SK-N-SH (cell line): ENCODE measurements around a stretch of chr7.

DNA sequence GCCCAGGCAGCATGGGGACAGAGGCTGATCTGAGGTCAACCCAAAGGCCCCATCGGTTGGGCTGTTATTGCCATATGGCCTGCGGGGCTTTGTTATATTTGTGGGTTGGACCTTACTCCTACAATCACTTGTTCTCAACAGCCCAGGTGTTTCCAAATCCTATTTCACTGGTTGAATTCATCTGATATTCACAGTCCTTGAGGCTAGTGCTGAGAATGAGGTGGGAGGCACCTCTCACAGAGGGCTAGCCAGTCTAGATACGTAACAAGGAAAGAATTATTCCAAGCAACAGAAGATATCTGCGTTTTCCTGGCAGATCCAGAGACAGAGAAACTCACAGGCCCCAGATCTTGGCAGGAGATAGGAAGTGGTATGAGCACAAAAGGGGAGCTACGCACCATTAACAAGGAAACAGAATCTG, 117.3 kb downstream of the HIPK2 start:
- RRBS = no CpG with 5 or more reads among the region's 5 CpGs
CAGE:
- cytosol, long polyA plus RNA = no peak
- long polyA plus RNA = no peak
- nucleus, long polyA plus RNA = no peak

GRCh38 chr7:139679974-139680610, 97.7 kb downstream of the HIPK2 start:
- RRBS = no CpG with 5 or more reads among the region's 13 CpGs
CAGE:
- cytosol, long polyA plus RNA = no peak
- long polyA plus RNA = no peak
- nucleus, long polyA plus RNA = no peak

GRCh38 chr7:139744618-139745415, 33.0 kb downstream of the HIPK2 start:
- RRBS = 100% methylated on average over 1 of the region's 20 CpGs
CAGE:
- cytosol, long polyA plus RNA = no peak
- long polyA plus RNA = no peak
- nucleus, long polyA plus RNA = no peak

DNA sequence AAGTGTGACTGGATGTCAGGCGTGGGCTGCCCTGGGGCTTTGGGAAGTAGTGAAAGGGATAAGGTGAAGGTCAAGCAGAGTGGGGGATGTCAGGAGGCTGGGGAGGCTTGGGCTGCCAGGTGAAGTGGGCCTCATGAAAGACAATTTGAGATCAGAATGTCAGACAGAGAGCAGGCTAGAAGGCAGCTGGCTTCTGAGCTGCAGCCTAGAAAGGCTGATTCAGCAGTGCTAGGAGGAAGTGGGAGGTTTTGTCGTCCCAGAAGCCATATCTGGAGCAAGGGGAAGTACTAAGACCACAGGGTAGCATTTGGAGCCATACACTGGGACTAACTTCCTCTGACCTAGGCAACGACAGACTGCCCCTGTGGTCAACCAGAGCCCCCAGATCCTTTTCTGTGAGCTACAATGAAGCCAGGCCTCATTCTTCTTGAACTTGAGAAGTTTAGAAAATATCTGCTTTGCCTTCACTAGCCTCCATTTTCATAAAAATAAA, 26.4 kb downstream of the TBXAS1 start:
- RRBS = no CpG with 5 or more reads among the region's 3 CpGs
CAGE:
- cytosol, long polyA plus RNA = no peak
- long polyA plus RNA = no peak
- nucleus, long polyA plus RNA = no peak

GRCh38 chr7:140025938-140026855, 36.6 kb downstream of the PARP12 start:
- RRBS = no CpG with 5 or more reads among the region's 14 CpGs
CAGE:
- cytosol, long polyA plus RNA = no peak
- long polyA plus RNA = no peak
- nucleus, long polyA plus RNA = no peak

DNA sequence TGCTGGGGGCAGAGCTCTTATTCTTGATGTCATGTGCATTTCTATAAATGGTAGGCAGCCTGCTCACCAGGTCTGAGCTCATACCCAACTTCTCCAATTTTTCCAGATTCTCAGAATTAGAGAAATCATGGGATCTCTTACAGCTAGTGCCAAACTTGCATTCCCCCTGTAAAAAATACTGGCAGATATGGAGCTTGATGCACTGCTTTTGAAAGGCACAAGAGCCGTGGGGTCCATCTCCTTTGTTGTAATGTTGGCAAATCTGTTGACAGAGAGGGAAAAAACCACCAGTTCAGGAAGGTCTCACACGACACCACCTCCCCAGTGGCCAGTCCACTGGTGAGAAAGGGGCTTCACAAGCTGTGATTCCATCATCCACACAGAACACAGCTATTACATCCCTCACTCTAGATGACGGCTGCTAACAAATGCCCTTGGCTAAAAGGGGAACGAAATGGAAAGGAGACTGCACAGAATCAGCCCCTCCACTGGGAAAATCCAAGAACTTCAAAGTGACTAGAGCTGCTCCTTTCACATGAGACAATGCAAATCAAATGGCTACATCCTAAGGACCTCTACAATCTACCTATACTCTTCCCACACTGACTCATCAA, 5.8 kb downstream of the PARP12 start:
- RRBS = no CpG with 5 or more reads among the region's 4 CpGs
CAGE:
- cytosol, long polyA plus RNA = no peak
- long polyA plus RNA = no peak
- nucleus, long polyA plus RNA = no peak

DNA sequence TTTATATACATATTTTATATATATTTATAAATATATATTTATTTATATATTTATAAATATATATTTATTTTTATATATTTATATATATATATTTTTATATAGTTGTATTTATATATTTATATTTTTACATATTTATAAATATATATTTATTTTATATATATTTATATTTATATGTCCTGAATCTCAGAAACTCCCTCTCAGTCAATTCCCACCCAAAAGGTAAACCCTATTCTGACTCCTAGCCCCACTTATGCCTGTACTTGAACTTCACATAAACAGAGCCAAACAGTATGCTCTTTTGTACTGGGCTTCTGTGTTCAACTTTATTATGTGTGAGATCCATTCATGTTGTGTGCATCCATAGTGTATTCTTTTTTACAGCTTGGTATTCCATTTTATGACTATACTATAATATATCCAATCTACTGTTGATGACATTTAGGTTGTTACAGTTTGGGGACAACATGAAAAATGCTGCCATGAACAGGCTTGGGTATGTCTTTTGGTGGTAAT, 5.2 kb downstream of the KDM7A start:
CAGE:
- cytosol, long polyA plus RNA = no peak
- long polyA plus RNA = no peak
- nucleus, long polyA plus RNA = no peak

DNA sequence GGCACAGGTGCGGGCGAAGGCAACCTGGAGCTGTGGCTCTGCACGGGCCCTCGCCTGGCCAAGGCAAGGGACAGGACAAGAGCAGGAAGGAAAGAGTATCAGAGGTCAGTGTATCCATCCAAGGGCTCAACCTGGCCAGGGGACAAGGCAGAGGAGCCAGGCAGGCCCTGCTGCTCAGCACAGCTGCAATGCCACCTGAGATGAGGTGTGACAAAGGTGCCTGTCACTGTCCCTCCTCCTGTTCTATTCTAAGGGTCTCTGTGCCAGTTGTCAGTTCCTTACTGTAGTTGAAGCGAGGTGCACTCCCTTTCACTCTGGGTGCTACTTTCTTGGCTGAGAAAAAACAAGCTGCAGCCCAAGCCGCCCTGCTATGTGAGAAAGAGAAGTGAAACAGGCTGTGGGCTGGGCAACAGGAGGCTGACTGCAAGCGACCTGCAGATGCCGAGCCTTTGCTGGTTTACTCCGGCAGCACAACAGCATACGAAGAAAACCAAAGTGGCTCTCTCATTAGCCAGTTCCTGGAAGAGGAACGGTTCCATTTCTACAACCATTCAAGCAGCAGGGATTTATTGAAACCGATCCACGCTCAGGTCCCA, 33.3 kb upstream of the KDM7A start:
- RRBS = no CpG with 5 or more reads among the region's 13 CpGs
CAGE:
- cytosol, long polyA plus RNA = no peak
- long polyA plus RNA = no peak
- nucleus, long polyA plus RNA = no peak

GRCh38 chr7:140247398-140247966, 70.7 kb upstream of the KDM7A start:
- RRBS = no CpG with 5 or more reads among the region's 6 CpGs
CAGE:
- cytosol, long polyA plus RNA = no peak
- long polyA plus RNA = no peak
- nucleus, long polyA plus RNA = no peak

DNA sequence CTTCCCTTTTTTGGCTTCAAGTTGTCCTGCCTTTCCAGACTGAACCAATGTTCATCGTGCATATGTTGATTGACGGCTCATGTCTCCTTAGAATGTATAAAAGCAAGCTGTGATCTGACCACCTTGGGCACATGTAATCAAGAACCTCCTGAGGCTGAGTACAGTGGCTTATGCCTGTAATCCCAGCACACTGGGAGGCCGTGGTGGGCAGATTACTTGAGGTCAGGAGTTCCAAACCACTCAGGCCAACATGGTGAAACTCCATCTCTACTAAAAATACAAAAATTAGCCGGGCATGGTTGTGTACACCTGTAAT, 9.2 kb upstream of the MKRN1 start:
- RRBS = no CpG with 5 or more reads among the region's 4 CpGs
CAGE:
- cytosol, long polyA plus RNA = no peak
- long polyA plus RNA = no peak
- nucleus, long polyA plus RNA = no peak

DNA sequence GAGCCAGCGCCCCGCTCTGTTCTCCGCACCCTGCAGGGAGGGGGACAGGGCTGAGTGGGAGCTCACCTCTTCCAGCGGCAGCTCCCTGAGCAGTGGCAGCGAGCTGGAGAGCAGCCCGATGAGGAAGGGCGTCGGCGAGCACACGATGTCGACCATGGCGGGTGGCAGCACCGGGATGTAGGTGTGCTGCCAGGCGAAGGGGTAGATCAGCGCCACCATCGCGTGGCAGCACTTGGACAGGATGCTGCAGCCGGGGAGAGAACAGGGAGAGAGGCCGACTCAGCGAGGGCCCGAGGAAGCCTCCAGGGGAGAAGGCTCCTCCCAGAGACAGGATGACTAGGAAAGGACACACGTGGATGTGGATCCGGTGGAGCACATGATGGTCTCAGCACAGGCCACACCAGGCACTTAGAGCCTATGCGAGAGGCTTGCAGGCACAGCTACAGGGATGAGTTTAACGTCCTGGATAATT, 48.0 kb upstream of the MKRN1 start:
- RRBS = 88% methylated on average over 9 of the region's 25 CpGs
CAGE:
- cytosol, long polyA plus RNA = no peak
- long polyA plus RNA = no peak
- nucleus, long polyA plus RNA = no peak

DNA sequence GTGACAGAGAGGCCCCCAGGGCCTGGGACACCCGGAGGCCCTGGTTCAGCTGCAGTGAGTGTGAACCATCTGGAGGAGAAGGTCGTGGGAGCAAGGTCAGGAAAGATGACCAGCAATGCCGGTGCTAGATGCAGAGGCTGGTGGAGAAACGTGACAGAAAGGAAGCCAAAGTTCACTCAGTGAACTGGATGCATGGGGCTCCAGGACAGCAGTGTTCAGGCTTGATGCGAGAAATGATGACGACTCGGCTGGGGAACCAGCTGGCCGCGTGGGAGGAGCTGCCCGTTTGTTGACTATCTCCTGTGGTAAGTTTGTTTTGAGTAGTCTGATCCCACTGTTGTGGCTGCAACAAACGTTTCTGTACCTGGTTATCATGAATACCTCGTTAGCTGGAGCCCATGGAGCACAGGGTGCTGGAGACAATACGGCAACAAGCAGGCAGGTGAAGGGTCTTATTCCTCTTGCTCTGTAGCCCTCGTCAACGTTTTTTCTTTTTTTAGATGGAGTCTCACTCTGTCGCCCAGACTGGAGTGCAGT, 54.2 kb upstream of the MKRN1 start:
- RRBS = 94% methylated on average over 2 of the region's 16 CpGs
CAGE:
- cytosol, long polyA plus RNA = no peak
- long polyA plus RNA = no peak
- nucleus, long polyA plus RNA = no peak

GRCh38 chr7:140601735-140602567, 38.7 kb downstream of the DENND2A start:
- RRBS = no CpG with 5 or more reads among the region's 19 CpGs
CAGE:
- cytosol, long polyA plus RNA = no peak
- long polyA plus RNA = no peak
- nucleus, long polyA plus RNA = no peak

GRCh38 chr7:140607455-140608107, 33.0 kb downstream of the DENND2A start:
- RRBS = no CpG with 5 or more reads among the region's 8 CpGs
CAGE:
- cytosol, long polyA plus RNA = no peak
- long polyA plus RNA = no peak
- nucleus, long polyA plus RNA = no peak

GRCh38 chr7:140637284-140637735, 3.3 kb downstream of the DENND2A start:
- RRBS = no CpG with 5 or more reads among the region's 3 CpGs
CAGE:
- cytosol, long polyA plus RNA = no peak
- long polyA plus RNA = no peak
- nucleus, long polyA plus RNA = no peak

GRCh38 chr7:140719783-140720223, 23.3 kb downstream of the NDUFB2 start:
- RRBS = no CpG with 5 or more reads among the region's 5 CpGs
CAGE:
- cytosol, long polyA plus RNA = no peak
- long polyA plus RNA = no peak
- nucleus, long polyA plus RNA = no peak

- RRBS = no CpG with 5 or more reads among the region's 5 CpGs
CAGE:
- cytosol, long polyA plus RNA = no peak
- long polyA plus RNA = no peak
- nucleus, long polyA plus RNA = no peak
These were observed 24.9 kb downstream of the NDUFB2 start for GRCh38 chr7:140721328-140721941.

DNA sequence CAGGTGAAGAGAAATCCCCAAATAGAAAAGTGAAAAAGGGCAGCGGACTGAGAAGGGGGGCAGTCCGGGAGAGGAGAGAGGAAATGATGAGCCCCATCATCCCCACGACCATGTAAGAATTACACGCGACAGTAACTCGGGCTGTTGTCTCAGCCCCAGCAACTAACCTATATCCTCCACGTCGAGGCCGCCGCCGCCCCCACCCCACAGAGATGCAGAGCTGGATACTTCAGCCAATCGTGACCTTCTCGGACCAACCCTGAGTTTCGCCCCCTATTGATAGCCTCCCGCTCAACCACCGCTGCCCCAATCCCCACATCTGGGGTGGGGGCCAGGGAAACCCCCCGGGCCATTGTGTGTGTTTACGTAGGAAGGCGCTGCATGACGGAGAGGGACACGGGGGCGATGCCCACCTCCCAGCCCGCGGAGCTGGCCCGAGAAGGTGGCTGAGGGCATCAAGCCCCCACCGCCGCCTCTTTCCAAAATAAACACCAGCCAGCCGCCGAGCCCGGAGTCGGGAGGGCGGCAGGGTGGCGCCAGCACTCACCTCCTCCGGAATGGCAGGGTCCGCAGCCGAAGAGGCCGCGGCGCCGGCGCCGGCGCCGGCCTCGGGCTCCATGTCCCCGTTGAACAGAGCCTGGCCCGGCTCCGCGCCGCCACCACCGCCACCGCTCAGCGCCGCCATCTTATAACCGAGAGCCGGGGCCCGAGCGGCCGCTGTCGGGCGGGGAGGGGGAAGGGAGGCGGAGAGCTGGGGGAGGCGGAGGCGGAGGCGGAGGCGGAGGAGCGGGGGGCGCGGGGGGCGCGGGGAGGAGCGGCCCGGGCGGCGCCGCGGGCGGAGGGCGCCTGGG, 485 bp downstream of the BRAF start:
- RRBS = 1% methylated on average over 28 of the region's 79 CpGs
CAGE:
- cytosol, long polyA plus RNA = no peak
- long polyA plus RNA = no peak
- nucleus, long polyA plus RNA = no peak

DNA sequence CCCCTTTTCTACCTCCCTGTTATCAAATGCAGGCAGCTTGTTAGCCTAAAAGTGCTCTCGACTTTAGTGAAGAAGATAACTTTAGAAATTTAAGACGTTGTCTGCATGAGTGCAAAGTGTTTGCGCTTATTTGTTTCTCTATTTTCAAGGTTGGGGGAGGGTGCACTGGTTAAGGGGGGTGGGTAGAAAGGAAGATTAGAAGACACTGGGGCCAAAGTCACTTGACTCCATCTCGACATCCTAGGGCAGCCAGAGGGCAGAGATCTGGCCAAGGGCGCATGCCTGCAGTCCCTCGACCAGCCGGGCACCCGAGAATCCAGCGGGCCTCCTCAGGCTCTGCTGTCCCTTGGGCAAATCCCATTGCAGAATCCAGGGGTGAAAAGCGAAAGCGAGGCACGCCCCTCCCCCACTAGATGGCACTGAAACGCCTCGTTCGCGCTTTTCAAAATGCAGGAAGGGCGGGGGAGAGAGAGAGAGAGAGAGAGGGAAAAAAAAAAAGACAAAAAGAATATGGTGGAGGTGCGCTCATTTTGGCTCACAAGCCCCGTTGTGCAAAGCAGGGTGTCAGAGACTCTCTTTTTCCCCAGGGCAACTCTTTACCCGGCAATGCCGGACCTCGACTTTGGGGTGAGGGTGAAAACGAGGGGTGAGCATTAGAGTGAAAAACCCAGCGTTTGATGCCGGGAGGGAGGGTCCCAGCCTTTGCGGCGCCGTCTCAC, 2.7 kb upstream of the TMEM178B start:
- RRBS = 4% methylated on average over 8 of the region's 28 CpGs
CAGE:
- cytosol, long polyA plus RNA = no peak
- long polyA plus RNA = no peak
- nucleus, long polyA plus RNA = no peak

DNA sequence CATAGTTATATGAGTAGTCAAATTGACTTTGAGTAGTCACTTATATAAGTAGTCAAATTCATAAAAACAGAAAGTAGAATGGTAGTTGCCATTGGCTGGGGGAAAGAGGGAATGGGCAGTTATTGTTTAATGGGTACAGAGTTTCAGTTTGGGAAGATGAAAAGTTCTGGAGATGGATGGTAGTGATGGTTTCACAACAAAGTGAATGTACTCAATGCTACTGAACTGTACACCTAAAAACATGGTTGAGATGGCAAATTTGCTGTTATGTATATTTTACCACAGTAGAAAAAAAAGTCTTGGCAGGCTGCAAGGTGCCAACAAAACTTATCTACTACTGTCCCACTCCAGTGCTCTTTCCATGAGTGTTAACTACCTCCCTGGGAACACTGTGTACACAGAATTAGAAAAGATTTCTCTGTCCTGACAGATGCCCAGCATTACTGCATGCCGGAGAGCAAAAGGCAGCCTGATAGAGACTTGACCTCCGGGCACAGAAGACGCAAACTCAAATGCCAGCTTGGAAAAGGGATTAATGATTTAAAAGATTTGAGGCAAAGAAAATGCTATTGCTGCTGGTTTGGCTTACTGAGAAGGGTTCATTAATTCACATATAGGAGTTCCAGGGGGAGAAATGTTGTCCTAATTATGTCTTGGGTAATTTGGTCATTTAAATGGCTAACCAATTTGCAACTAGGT, 228.7 kb downstream of the TMEM178B start:
- RRBS = no CpG with 5 or more reads among the region's 3 CpGs
CAGE:
- cytosol, long polyA plus RNA = no peak
- long polyA plus RNA = no peak
- nucleus, long polyA plus RNA = no peak